Astrocyte (in vitro differentiated cells and primary cell): ENCODE measurements around the genes PREX1 and DDX27.

DNA sequence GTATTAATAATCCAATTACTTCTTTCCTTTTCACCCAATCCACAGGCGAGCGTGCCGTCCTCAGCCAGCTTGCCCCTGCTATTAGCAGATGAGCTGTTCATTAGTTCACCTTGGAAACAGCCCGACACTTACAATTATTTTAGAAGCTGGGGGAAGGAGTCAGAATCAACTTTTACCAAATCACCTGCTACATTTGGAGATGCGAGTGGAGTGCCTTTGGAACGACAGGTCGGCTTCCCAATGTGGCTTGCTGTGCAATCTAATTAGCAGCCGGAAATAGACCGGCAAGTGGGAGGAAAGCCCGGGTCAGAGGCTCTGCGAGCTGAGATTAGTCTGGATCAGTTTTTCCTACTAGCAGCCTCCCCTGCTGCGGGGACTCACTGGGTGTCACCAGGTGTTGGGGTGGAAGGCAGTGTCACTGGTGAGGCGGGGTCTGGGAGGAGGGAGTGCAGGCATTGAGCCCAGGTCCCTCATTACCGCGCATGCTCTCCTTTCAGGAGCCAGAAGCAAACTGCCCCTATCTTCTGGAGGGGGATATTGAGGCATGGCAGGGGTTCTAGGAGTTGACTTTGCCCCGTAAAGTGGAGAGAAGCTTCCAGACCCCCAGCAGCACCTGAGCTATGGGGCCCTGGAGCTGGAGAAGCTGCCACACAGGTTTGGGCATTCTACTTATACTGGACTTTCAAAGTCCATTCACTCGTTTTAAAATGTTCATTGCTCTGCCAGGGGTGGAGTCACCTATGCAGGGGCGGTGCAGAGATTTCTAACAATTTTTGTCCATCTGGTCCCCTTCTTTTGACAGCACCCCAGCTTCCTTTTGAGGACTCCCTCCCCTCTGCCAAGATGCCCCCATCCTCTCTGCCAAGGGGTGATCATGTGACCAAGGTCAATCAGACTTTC, 11.1 kb downstream of the SULF2 start:
- PRO-cap: no peak
- RRBS, 2 experiments: no CpG with 5 or more reads among the region's 18 CpGs

DNA sequence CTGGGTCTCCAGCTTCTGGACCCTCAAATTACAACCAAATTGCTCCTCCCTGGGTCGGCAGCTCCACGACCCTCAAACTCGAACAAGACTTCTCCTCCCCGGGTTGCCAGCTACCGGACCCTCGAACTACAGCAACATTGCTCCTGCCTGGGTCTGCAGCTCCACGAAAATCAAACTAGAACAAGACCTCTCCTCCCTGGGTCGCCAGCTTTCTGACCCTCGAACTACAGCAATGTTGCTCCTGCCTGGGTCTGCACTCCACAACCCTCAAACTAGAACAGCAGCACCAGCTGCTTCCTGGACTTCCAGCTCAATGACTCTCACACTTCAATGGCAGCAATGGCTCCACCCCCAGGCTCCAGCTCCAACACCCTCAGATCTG, 311.6 kb downstream of the PREX1 start:
- PRO-cap: no peak
- RRBS, 2 experiments: no CpG with 5 or more reads among the region's 9 CpGs

DNA sequence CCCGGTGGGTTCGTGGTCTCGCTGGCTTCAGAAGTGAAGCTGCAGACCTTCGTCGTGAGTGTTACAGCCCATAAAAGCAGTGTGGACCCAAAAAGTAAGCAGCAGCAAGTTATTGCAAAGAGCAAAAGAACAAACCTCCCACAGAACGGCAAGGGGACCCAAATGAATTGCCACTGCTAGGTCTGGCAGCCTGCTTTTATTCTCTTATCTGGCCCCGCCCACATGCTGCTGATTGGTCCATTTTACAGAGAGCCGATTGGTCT, 264.4 kb downstream of the PREX1 start:
- PRO-cap: no peak
- RRBS, 2 experiments: 91% methylated on average over 1 of the region's 8 CpGs; no CpG with 5 or more reads in 1 of the 2 experiments

- PRO-cap: no peak
- RRBS, 2 experiments: no CpG with 5 or more reads among the region's 18 CpGs
These were observed 183.5 kb downstream of the PREX1 start for GRCh38 chr20:48644177-48644790.

DNA sequence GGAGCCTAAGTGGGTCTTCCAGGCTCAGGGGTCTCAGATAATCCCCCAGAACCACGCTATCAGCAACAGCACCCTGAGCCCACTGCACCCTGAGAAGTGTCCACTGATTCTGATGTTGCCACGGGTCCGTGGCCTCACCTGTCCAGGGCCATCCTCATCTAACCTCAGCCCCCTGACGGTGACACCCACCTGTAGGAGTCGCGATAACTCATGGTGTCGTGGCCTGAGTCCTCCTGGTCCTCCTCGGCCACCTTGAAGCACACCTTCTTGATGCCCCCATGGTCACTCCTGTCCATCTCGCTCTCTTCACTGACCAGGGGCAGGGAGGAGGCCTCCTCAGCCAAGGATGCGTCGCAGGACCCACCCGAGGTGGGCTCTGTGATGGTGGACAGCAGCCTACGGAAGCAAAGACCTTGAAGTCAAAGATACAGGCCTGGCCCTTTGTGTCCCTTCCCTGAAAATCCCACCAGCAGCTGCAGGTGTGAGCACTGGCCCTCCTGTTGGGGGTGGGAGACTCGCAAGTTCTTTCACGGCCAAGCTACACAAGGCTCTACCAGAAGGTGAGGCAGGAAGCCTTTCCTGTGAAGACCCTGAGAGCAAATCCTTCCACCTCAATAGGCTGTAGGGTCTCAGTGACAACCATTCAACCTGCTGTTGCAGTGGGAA, 182.0 kb downstream of the PREX1 start:
- PRO-cap: no peak
- RRBS, 2 experiments: no CpG with 5 or more reads among the region's 15 CpGs

DNA sequence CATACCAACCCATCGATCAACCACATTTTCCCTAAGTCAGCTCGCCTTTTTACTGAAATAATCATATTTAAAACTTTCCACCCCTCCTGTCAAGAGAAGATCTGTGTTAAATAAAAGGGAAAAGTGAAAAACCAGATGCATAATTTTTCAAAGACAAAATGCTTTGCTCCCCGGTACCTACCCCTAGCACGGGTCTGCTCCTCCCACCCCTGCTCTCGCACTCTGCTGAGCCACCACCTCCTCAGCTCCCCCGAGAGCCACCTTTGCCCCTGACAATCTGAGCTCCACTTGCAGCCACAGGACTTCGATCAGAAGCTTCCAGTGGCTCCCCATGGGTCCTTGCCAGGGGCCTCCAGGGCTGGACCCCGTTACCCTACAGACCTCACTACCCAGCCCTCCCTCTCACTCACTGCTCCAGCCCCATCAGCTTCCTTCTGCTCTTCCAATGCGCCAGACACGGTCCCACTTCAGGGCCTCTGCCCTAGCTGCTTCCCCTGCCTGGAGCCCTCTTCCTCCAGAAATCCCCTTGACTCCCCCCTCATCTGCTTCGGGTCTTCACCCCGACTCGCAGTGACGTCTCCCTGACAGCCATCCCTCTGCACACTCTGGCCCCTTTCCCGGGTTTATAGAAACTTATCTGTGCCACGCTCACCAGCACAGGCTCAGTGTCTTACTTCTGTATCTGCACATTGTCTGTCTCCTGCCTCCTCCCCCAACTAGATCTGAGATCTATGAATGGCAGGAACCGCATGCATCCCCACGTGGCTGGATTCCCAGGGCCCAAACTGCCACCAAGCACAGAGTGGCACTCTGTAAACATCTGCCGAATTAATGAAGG, 171.5 kb downstream of the PREX1 start:
- PRO-cap: no peak
- RRBS, 2 experiments: no CpG with 5 or more reads among the region's 19 CpGs

DNA sequence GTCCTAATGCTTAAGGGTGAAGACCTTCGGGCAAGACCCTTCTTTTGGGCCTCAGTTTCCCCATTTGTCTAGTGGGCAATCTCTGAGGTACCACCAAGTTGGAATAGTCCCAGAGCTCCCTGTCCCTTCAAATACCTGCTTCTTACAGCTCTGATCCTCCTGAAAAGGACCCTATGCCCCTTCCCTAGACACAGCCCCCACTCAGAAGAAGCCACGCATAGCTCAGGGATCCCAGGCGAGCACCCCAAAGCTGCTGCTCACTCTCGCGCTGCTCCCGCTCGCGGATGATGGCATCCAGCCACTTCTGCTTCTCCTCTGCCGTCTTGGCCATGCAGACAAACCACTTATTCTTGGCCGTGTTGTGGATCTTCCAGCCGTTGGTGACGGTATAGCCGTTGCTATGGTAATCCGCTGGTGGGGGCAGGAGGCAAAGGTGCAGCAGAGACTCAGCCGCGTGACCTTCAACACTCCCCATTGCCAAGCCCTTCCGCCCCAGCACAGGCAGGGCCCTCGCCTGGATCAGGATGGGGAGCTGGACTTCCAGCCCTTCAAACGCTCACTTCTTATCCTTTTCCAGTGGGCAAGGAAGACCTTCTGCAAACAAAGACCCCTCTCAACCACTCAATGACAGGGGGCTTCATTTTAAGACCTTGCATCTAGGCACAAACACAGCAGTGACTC, 137.0 kb downstream of the PREX1 start:
- PRO-cap: no peak
- RRBS, 2 experiments: no CpG with 5 or more reads among the region's 19 CpGs

- PRO-cap: no peak
- RRBS, 2 experiments: no CpG with 5 or more reads among the region's 12 CpGs
These were observed 130.1 kb downstream of the PREX1 start for GRCh38 chr20:48697541-48698331.

DNA sequence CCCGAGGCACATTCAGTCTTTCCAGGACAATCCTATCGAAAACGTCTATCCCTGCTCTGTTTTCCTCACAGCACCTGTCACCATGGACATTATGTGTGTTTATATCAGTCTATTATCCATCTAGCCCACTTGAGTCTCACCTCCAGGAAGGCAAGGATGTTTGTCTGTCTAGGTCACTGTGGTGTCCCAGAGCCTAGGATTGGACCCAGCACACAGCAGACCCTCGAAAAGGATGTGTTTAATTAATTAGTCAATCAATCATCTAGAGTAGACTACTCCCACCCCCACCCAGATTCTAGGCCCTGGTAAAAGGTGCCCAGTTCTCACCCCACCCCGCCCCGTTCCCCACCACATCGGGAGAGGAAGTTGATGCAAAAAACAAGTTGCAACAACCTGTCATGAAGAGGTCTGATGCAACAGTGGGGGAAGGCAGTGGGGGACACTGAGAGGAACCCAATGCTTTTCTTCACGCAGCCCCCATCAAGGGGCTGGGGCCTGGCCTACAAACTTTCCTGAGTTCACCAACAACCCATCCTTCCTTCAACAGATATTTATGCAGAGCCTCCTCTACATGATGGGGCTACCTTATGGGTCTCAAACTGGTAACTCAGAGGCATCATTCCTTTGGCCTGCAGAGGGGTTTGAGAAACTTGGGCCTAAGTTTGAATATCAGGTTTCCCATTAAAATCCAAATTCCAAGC, 66.5 kb downstream of the PREX1 start:
- PRO-cap: no peak
- RRBS, 2 experiments: no CpG with 5 or more reads among the region's 8 CpGs

DNA sequence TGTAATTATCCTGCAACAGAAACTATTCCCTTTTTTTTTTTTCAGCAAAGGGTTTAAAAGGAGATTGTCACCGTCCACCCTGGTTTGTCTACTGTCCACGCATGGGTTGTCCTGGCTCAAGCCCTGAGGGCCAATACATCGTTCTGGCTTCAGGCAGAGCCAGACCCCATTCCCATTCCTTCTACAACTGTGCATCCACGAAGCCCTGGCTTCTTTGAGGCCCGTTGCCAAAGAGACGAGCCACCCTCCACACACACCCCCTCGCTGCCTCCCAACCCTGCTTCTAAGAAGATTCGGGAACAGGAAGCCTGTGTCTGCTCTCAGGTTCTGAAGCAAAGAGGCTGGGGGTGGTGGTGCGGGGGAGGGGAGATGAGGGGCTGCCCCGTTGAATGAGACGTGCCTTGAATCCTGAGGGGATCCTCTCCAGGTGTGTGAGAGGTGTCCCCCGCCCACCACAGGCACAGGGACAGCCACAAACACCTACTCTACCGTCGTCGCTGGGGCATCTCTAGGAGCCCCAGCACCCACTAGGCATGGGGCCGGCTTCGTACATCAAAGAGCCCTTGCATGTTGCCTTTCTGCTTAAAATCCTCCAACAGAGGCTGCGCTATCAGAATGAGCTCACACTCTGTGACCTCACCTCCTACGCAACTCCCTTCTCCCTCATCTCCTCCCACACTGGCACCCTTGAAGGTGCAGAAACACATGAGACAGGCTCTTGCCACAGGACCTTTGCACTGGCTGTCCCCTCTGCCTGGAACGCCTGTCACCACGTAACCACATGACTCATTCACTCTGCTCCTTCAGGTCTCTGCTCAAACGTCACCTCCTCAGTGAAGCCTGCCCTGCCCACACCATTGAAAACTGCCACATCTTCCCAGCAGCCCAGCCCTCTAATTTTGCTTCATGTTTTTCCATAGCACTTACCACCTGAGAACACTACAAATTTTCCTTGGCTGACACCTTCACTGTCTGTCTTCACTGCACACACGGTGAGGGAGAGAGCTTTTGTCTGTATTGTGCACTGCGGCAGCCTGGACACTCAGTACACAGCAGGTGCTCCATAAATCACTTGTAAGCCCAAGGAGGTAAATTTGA, 58.5 kb downstream of the PREX1 start:
- PRO-cap: no peak
- RRBS, 2 experiments: no CpG with 5 or more reads among the region's 24 CpGs

GRCh38 chr20:48776512-48776711, 51.4 kb downstream of the PREX1 start:
- PRO-cap: no peak
- RRBS, 2 experiments: no CpG with 5 or more reads among the region's 3 CpGs

DNA sequence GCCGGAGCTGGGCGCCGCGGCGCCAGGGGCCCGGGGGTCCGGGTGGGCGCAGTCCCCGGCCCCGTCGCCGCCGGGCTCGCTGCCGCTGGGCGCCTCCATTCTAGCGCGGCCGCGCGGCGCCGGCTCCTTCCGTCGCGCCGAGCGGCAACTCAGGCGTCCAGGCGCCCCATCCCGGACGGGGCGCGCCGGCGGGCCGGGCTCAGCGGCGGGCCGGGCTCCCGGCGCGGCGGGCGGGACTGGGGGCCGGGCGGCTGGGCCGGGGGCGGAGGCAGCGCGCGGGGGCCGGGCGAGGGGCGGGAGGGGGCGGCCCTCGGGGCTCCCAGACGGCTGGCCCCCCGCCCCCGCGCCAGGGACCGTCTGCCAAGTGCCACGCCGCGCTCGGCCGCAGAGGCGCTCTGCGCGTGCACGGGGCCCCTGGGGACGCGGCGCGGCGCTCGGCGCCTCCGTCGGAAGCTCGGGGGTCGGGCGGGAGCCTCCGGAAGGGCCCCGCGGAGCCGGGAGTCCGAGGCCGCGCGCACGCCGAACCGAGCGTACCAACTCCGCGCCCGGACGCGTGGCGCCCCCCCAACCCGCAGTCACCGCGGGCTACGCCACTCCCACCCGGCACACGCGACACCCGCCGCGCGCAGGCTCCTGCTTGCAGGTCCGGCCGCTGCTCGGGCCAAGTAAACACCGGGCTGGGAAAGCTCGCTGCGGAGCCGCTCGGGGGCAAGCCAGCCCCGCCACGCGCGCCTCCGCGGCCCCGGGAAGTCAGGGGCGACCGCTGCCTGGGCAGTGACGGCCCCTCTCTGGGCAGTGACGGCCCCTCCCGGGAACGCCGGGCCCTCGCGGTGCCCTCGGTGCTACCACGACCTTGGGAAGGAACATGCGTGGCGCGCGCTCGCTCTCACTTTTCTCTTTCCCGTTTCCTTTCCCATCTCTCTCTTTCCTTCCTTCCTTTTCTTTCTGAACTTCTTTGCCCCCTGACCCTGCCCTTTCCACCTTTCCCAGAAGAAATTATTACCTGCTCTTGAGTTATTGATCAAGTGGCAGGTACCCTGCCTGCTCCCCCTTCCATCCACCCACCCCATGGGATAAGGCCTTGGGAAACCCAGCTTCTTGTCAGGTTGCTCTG, at the start of gene PREX1:
PREX1 (minus strand) TSS at position 238 of the 1,114 bp plus-strand sequence.
- PRO-cap: no peak
- RRBS, 2 experiments: 1 to 3% methylated on average over 63 of the region's 144 CpGs

DNA sequence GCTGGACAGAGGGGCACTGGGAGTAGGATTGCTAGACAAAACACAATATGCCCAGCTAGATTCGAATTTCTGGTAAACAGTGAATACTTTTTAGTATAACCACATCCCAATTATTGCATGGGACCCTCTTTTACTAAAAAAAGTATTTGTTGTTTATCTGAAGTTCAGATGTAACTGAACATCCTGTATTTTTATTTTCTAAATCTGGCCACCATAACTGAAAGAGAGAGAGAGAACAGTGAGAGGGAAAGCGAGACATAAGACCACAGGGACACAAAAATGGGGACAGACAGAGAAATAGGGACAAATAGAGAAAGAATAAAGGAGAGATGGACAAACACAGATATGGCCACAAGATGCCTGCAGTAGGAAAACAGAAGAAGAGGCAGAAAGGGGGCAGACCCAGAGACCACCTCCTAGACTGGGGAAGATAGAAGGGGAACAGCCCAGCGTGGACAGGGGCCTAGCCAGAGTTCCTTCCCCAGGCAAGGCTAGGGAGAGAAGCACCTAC, 7.7 kb upstream of the ARFGEF2 start:
- PRO-cap: no peak
- RRBS, 2 experiments: no CpG with 5 or more reads among the region's 3 CpGs

DNA sequence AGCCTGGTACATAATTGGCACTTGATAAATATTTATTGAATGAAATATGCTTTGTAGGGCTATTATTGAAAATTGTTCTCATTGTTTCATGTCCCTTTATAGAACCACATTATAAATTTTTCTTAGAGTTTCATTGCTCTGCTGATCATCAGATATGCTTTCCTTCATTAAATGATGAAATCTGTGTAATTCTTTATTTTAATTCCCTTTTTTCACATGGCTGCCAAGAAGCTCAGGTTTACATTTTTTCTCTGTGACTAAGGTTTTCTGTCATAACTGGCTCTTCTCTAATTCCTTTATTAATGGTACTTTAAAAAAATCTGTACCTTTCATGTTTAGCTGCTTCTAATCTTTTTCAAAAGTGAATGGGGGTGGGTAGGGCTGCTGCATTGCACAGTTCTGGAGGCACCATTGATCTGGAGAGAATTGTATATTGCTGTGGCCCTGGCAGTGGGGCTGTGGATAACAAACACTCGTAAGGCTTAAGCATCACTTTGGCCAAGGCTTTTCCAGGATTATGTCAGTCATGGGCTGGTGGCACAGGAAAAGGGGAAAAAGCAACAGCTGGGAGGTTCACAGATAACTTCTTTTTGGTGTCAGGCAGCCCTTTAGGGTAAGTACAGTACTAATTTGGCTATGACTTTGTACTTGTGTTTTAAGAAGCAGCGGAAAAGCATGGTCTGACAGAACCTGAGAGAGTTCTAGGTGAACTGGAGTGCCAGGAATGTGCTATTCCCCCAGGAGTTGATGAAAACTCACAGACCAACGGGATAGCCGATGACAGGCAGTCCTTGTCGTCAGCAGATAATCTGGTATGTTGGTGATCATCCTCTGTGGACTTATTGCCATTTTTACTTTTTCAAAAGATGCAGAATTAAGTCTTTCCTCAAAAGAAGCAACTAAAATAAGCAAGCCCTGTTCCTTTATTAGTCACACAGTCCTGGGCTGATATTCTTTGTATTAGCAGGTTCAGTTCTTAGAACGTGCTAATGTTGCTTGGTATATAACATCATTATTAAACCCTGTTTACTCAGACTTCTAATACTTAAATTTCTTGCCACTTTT, 44.0 kb downstream of the ARFGEF2 start:
- PRO-cap: no peak
- RRBS, 2 experiments: no CpG with 5 or more reads among the region's 6 CpGs

DNA sequence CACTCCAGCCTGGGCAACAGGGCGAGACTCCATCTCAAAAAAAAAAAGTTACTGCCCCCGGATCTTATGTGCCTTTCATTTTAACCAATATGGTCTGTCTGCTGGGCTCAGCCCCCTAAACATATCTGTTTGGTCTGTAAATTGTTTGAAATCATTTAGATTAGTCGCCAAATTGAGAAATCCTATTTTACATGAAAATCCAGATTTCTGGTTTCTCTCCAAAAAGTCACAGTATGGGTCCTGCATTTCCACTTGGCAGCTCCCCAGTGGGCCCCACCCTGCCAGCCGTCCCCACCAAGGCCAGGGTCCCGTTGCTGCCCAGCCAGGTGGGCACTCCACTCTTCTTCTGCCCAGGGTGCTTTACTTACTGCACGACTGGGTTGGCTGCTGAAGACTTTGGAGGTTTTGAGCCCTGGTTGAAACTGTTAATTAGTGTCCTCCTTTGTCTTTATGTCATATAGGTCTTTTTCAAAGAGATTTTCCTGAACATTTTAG, 50.4 kb downstream of the ARFGEF2 start:
- PRO-cap: no peak
- RRBS, 2 experiments: 100% methylated on average over 1 of the region's 6 CpGs; no CpG with 5 or more reads in 1 of the 2 experiments

DNA sequence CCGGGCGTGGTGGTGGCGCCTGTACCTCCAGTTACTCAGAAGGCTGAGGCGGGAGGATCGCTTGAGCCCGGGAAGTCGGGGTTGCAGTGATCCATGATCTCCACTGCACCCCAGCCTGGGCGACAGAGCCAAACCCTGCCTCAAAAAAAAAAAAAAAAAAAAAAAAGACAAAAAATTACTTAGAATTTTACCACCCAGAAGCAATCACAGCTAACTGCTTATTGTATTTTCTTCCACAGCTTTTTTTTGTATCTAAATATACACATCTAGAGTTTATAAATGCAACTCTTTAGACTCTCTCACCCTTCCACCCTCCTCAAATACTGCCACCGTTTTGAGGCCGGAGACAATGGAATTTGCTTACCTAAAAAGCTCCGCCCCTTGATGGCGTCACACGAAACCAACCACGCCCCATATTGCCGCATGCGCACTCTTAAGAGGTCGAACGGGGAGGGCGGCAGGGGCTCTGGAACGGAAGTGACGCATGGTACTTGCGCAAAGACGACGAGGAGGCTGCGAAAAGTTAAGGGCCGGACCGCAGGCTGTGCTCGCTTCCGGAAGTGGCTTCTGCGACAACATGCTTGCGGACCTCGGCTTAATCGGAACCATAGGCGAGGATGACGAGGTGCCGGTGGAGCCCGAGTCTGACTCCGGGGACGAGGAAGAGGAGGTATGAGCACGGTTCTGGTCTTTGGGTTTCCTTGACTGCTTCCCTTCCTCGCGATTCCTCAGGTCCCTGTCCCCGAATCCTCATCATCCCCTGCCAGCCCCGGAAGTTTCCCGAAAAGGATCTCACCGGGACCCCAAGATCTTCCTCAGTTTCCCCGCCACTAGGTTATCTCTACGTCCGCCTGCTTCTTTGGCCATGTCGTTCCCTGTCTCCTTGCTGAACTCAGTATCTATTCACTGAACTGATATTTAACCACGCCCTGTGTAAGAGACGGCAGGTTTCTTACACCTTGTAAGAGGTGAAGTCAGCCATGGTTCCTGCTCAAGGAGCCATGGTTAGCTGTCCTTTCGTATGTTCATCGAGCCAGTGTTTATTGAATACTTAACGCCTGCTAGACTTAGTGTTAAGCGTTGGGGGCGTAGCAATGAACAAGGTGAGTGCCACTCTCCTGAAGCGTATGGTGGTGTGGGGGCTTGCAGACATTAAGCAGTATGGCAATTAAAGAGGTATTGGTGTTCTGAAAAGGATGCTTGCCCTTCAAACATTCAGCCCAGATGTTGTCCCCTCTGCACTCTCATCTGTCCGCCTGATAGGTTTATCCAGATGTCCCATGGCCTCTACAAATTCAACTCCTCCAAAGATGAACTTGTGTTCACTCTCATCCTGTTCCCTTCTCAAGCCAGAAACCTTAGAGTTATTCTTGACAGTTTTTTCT, at the start of gene DDX27:
DDX27 (plus strand) TSS at position 545 of the 1,385 bp plus-strand sequence.
- PRO-cap: bidirectional peak, plus-strand start at position 498 of the sequence, minus-strand start at position 336 of the sequence; unidirectional peak, minus-strand start at position 949 of the sequence
- RRBS, 2 experiments: 1 to 3% methylated on average over 7 to 12 of the region's 59 CpGs

- PRO-cap: no peak
- RRBS, 2 experiments: no CpG with 5 or more reads among the region's 11 CpGs
These were observed 7.2 kb downstream of the ZNFX1 start for GRCh38 chr20:49270540-49271152.

GRCh38 chr20:49283975-49284142, 6.0 kb upstream of the ZNFX1 start:
- PRO-cap: no peak

- PRO-cap: no peak
- RRBS, 2 experiments: no CpG with 5 or more reads among the region's 10 CpGs
These were observed 35.6 kb downstream of the KCNB1 start for GRCh38 chr20:49446634-49447556.

DNA sequence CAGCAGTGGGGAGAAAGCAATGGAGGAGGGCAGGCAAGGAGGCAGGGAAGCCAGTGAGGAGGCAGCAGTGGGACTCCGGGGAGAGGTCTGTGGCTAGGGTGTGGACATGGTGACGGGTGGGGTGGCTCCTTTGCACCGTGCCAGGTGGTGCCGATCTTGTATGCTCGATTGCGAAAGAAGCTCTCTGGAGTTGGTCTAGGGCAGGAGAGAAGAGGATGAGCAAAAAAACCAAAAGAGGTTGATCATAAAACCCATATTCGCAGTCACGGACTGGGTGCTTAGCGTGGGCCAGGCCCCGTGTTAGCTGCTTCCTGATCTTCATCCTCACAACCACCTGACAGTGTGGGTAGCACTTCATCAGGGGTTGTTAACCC, 16.8 kb upstream of the PTGIS start:
- PRO-cap: no peak
- RRBS, 2 experiments: no CpG with 5 or more reads among the region's 10 CpGs